Mammary microvascular endothelial cell (primary cell): ENCODE data around the gene CASP9.

GRCh38 chr1:13699347-13699877 is 576 bp upstream of the PRDM2 start:
- RAMPAGE, long total RNA = no peak

GRCh38 chr1:13709984-13710569 is 10.1 kb downstream of the PRDM2 start:
- RAMPAGE, long total RNA = no peak

DNA sequence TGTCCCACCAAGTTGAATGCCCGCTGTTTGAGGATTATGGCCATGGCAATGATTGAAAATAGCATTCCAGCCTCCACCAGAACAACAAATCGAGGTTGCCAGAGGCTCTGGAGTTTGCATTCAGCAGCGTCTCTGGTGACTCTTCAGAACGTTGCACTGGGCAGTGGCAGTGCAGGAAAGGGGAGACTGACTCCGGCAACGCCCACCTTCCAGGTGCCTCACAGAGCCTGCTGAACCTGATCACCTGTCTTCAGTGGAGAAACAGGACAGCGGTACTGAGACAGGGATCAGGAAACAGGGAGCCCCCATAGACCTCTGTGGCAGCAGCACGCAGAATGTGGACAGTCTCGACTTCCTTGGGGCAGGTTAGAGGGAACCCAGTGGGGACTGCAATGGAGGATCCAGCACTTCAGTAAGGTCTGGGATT is 128.4 kb downstream of the PRDM2 start:
- RAMPAGE, long total RNA = no peak

GRCh38 chr1:13829407-13829910 is 129.5 kb downstream of the PRDM2 start:
- RAMPAGE, long total RNA = no peak

DNA sequence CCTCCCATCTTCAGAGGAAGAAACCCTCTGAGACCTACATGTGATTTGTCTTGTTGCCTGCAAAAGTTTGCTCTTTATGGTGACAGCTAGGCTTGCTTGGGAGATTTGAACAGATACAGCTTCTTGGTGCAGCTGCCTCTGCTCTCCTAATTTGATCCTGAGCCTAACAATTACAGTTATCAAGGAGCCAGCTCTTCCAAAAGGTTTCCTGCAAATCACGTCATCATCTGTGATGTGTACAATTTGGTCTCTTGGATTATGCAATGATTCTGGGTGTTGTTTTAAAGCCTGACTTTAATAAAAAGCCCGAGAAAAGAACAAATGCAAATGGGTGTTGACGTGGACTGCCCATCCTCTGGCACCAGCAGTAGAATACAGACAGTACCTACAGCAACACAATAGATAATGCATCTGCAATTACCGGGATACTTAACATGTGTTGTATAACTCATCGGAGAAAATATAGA is 76.2 kb upstream of the KAZN start:
- RAMPAGE, long total RNA = no peak

GRCh38 chr1:14742467-14742856 is 144.0 kb downstream of the KAZN start:
- RAMPAGE, long total RNA = no peak

GRCh38 chr1:14826042-14826786 is 227.7 kb downstream of the KAZN start:
- RAMPAGE, long total RNA = no peak

DNA sequence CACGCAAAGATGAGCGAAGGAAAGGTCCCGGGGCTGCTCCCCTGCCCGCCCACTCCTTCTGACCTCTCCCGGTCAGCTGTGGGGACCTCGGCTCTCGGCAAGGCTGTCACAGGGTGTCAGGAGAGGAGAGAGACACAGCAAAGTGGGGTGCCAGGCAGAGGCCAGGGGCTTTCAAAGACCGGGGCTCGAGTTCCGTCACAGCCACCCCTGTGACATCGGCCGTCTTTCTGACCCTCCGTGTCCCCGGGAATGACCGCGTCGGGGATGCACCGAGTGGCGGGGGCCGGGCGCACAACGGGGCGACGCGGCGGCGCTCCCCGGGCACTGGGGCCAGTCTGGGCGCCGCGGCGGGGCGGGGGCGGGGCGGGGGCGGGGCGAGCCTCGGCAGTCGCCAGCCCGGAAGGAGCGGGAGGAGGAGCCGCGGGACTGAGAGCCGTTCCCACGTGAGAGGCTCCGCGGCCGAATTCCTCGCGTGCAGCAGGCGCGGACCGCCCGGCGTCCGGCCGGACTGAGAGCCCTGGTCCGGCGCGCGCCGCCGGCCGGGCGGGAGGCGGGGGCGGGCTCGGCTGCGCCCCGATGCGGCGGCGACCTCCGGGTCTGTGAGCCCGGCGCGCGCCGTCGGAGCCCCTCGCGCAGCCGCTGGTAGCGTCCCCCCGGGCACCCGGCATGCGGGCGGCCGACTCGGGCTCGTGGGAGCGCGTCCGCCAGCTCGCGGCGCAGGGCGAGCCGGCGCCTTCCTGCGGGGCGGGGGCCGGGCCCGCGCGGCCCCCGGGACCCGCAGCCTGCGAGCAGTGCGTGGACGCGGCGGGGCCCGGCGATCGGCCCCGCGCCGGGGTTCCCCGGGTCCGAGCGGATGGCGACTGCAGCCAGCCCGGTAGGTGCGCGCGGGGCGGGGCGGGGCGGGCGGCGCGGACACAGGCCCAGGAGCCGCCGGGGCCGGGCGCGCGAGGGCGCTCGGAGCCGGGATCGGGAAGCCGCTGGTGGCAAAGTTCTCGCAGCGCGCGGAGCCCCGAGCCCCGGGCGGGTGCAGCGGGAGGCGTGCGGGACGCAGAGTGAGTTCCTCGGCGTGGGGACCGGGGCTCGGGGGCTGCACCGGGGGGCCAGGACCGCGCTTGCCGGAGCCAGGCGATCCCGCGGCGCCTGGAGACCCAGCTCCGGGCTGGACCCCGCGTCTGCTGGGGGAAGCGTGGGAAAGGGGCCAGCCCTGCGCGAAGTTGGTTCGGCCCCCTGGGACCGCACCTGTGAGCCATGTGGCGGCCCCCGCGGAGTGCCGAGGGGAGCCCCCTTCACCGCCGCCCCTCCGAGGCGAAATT is 229.4 kb upstream of the TMEM51 start:
- RAMPAGE, long total RNA = no peak

DNA sequence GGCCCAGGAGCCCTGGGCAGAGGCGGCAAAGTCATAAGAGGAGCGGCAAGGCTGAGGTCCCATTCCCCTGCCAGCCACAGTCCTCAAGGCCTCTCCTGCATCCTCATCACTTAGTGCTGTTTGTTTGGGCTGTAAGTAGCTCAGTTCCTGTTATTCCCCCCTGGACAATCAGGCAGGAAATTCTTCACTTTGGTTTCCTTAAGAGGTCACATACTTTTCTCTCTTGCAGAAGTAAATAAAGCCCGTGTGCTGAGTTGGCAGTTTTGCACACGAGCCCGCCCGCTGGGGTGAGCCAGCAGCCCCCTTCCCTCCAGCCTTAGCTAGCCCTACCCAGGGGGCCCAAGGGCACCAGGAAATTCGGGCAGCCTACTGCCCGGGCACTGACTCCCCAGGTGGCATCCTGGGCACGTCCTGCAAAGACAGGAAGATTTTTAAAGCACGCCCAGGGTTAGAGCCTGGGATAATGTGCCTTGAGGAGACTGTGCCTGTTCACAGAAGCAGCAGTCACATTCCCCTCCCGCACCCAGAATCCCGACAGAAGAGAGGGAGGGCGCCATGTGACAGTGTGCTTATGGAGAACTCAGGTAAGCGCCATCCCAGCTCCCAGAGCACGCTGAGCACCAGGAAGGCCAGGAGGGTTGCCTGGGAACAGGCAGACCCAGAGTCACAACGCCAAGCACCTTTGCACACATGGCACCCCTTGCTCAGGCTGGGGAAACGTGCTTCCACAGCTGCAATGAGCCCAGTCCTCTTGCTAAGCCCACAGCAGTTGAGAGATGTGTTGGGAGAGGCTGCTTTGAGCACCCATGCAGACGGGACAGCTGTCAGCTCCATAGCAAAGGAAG is 144.5 kb upstream of the TMEM51 start:
- RAMPAGE, long total RNA = no peak

DNA sequence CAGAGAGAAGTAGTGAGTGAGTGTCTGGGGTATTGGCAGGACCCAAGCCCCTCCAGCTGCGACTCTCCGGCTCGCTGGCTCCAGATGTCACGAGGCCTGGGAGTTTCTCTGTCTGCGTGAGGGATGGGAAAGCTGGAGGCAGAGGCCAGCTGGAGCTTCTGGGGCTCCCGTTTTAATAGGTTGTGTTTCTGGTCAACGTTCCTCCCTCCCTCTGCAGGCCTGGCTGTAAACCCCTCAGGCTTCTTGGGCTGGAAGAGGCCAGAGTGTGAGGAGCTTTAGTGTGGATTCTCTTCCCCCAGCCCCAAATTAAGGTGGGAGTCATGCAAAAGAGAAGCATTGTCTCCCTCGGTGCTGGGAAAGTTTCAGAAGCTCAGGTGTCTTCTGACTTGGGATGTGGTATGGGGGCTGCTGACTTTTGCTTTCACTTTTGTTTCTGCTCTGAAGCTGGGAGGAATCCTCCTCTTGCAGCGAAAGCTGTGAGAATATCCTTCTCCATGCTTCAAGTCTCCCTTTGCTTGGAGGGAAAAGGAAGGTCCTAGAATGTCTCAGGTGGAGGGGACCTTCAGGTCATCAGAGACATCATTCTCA is 2.7 kb downstream of the TMEM51 start:
- RAMPAGE, long total RNA = no peak

- RAMPAGE, long total RNA = no peak
Observed at GRCh38 chr1:15171404-15171934, 17.9 kb downstream of the TMEM51 start.

- RAMPAGE, long total RNA = no peak
Observed at GRCh38 chr1:15207961-15208242, 39.1 kb upstream of the FHAD1 start.

GRCh38 chr1:15214311-15215697 is 32.2 kb upstream of the FHAD1 start:
- RAMPAGE, long total RNA = no peak

- RAMPAGE, long total RNA = no peak
Observed at GRCh38 chr1:15370697-15371769, 38.7 kb upstream of the EFHD2 start.

- RAMPAGE, long total RNA = no peak
Observed at GRCh38 chr1:15432198-15433046, 5.8 kb upstream of the CTRC start.

- RAMPAGE, long total RNA = no peak
Observed at GRCh38 chr1:15464133-15464406, 7.5 kb downstream of the CELA2A start.

DNA sequence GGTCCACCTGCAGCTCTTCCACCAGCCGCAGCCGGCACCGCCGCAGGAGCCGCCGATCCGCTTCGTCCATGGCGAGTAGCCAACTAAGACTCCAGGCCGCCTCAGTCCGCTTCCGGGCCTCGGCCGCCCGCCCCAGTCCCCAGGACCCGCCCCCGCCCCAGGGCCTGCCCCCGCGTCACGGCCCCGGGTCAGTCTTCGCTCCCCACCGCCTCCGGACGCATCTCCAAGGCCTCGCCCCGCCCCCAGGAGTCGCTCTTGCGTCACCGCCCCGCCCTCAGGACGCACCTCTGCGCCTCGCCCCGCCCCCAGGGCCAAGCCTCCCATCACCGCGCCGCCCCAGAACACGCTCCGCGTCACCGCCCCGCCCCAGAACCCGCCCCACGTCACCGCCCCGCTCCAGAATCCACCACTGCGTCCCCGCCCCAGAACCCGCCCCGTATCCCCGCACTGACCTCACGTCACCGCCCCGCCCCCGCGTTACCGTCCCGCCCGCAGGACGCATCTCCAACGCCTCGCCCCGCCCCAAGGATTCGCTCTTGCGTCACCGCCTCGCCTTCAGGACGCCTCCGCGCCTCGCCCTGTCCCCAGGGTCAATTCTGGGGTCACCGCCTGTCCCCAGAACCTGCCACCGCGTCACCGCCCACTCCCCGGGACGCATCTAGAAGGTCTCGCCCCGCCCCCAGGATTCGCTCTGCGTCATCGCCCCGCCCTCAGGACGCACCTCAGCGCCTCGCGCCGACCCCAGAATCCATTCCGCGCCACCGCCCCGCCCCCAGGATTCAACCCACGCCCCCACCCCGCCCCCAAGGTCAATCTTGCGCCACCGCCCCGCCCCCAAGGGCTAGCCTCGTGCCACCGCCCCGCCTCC is at the start of gene CASP9:
TSS of gene CASP9 (minus strand) at position 85 of the 868 bp plus-strand sequence.
- RAMPAGE, long total RNA = start-site peak on the minus strand centred at position 101 of the sequence, 41 bp wide, 24 and 24 reads in 2 replicates

- RAMPAGE, long total RNA = no peak
Observed at GRCh38 chr1:15689167-15689651, 5.1 kb downstream of the PLEKHM2 start.

GRCh38 chr1:15717342-15718204 is 18.5 kb upstream of the SLC25A34 start:
- RAMPAGE, long total RNA = no peak

- RAMPAGE, long total RNA = no peak
Observed at GRCh38 chr1:15718246-15718989, 17.6 kb upstream of the SLC25A34 start.